Skeletal muscle satellite cell (primary cell): Measurements from ENCODE around the genes PRXL2C and ANP32B.

DNA sequence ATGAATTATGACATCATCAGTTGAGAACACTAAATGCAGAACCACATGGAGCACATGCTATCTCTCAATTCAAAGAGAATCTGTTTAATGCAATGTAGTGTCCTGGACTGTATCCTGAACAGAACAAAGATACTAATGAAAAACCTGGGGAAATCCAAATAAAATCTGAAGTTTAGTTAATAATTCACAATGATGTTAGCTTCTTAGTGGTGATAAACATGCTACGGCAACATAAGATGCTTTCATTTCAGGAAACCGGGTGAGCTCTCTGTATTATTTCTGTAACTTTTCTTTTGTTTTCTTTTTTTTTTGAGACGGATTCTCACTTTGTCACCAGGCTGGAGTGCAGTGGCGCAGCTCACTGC lies 20.2 kb downstream of the CDC14B start:
- CAGE, long polyA plus RNA: no peak

DNA sequence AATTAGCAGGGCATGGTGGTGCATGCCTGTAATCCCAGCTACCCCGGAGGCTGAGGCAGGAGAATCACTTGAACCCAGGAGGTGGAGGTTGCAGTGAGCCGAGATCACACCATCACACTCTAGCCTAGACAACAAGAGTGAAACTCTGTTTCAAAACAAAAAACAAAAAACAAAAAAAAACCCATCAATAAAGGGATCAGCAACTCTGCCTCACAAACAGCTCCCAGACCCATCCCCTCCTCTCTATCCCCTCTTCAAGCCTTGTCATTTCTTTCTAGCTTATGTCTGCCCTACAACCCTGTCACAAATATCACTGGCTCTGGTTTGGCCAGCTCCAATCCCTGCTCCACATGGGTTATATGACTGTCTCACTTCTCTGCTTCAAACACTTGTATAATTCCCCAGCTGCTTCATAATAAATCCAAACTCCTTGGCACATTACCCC lies 5.7 kb downstream of the PRXL2C start:
- CAGE, long polyA plus RNA: no peak

DNA sequence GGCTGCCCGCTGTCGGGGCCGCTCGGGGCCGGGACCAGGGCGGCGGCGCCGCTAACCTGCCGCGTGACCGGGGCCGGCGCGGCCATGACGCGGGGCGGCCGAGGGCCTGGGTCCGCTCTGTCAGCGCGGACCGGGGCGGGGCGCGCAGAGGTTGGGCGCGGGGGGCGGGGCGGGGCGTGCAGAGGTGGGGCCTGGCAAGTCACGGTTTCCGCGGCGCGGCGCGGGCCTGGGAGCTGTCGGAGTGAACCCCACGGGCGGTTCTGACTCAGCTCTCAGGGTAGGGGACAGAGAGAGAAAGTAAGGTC lies at the start of gene PRXL2C:
TSS of gene PRXL2C (minus strand) at position 122 of the 305 bp plus-strand sequence.
- CAGE, long polyA plus RNA: start-site peak on the minus strand centred at position 33 of the sequence, 236 bp wide, 8 and 19 reads in 2 replicates

- CAGE, long polyA plus RNA: no peak
Measured at GRCh38 chr9:96758994-96759992, 18.6 kb downstream of the ZNF510 start.

- CAGE, long polyA plus RNA: no peak
Measured at GRCh38 chr9:96875728-96876183, 21.4 kb upstream of the ZNF782 start.

DNA sequence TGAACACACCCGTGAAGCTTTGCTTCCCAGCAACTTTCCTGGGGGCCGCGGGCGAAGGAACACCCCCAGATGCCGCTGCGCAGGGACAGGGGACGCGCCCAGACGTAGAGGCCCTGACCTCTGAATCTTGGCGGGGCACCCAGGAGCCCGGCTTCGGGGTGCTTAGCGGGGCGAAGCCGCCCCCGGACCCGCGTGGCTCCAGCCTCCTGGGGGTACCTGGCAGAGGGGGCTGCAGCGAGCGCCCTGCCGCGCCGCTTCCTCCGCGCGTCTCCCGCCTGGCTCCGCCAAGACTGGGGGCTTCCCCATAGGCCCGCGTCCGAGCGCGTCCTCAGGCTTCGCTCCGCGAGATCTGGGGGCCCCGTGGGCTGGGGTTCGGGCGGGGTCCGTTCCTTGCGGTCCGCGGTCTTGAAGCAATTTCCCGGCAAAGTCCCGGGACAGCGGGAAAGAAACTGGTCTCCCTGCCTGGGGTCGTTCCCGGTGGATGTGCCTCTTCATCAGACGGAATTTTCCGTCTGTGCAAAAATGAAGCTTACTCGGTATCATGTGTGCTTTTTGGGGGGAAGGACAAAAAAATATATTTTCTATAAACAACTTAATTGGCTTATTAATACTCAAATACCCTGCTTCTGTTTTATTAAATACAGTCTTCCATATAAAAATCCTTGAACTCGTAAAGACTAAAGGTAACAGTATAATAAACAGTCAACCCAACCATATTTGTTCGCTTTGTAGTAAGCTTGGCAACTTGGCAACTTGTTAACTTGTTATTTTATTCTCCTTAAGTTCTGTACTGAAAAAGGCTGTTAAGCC lies 23.2 kb upstream of the ZNF782 start:
- CAGE, long polyA plus RNA: no peak

GRCh38 chr9:97232310-97232930 lies 75.0 kb upstream of the CCDC180 start:
- CAGE, long polyA plus RNA: no peak

DNA sequence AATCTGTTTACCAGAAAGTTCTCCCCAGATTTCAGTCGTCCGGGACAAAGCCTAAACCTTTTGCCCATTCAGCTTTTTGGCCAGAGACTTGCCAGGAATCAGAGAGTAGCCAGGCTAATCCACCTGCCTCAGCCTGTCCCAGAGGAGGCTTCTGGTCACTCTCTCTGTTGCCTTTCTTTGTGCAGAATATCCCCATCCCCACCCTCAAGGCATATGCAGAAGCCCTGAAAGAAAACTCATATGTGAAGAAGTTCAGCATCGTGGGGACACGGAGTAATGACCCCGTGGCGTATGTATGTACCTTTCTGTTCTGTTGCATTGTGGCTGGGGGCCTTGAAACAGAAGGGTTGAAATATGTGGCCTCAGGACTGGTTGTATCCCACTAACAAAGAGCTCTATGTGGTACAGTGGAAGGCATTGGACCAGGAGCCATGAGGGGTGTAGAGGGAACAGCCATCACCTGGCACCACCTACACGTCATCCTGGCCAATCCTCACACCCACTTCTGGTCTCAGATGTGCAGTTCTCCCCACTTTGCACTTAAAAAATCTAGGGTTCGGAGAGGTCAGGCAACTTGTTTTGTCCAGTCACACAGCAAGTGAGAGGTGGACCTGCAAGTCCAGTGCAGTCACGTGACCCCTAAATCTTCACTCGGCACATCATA lies 64.3 kb downstream of the TMOD1 start:
- CAGE, long polyA plus RNA: no peak

- CAGE, long polyA plus RNA: no peak
Measured at GRCh38 chr9:97675980-97676551, 21.1 kb downstream of the XPA start.

GRCh38 chr9:97982832-97983602 lies at the start of gene ANP32B:
TSS of gene ANP32B (plus strand) at chr9:97983341.
- CAGE, long polyA plus RNA: no peak

- CAGE, long polyA plus RNA: no peak
Measured at GRCh38 chr9:98053966-98055148, 2.2 kb upstream of the NANS start.

DNA sequence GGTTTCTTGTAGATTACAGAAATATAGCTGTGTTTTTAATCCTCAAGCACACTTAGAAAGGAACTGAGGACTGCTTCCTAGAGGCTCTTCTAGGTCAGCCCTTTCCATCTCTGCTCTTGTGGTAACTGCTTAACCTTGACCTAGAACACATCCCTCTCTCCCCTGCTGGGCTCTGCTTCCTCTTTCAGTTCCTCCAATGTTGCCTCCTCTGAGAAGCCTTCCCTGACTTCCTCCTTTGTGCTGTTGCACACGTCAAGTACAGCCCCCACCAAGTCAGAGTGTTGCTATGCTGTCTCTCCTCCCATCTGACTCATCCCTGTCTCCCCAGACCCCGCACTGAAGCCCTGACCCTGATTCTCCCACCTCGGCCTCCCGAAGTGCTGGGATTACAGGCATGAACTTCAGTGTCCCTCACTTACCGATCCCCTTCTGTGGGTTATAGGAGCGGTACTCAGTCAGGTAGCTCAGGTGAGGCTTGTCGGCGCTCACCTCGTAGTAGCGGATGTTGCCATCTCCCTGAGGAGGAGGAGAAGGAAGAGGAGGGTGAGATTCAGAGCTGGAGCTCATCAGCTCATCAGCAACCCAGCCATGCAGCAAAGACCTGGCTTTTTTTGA lies 10.5 kb upstream of the TRIM14 start:
- CAGE, long polyA plus RNA: no peak

- CAGE, long polyA plus RNA: no peak
Measured at GRCh38 chr9:98218726-98219657, 26.6 kb upstream of the CORO2A start.

GRCh38 chr9:98709640-98709906 lies 838 bp upstream of the GABBR2 start:
- CAGE, long polyA plus RNA: no peak

GRCh38 chr9:98792153-98792654 lies 4.2 kb downstream of the ANKS6 start:
- CAGE, long polyA plus RNA: no peak

DNA sequence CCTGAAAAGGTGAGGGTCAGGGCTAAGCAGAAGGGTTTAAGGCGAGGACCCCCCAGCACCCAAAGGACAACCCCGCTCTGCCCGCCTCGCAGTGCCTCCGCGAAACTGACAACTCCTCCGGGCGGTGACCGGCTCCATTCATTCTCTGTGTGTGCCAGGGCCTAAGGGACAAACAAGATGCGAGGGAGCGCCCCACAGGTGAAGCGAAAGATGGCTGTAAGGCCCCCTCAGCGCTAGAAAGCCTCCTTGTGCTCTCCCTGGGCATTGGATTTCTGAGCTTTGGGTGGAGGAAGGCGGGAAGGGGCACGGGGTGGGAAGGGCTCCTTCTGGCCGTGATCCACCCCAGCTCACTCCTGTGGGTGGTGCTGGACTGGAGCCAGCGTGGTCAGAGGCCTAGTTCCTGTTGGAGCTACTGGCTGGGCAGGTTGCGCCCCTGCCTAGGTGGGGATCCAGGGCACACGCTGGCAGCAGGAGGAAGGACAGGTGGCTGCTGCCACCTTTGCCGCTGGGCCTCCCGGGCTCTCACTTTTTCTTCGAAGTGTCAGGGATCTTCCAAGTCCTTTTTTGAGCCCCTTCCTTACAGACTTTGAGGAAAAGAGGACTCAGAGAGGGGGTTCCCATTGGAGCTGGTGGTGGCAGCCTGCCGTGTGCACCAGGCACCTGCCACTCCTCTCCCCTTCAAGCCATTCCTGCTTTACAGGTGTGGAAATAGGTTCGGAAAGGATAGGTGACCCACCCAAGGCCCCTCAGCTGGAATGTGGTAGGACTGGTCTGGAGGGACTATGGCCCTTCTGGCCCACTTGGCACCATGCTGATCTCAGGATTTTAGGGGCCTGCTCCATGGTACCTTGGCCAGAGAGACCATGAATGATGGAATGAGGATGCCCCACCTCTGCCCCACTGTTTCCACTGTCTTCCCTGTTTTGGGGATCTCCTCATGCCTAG lies 1.1 kb downstream of the GALNT12 start:
- CAGE, long polyA plus RNA: no peak

DNA sequence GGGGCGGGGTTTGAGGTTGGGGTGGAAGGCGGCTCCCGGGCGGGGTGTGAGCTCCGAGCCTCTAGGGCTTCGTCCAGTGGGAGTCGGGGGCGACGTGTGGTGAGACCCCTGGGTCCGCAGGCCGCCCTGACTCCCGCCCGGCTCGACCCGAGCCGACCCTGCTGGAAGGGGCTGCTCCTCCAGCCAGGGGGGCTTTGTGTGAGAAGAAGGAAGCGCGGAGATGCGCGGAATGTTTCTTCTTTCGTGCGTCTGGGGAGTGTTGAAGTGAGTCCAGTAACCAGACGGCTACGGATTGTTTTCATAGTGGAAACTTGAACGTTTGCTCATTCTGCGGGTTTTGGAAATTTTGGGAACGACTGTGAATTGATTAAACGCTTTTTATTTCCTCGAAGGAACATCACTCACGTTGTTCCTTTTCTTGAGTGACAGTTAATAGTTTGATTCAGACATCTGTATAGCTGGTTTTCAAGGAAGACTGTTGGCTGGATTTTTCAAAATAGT lies 905 bp downstream of the TGFBR1 start:
- CAGE, long polyA plus RNA: no peak

- CAGE, long polyA plus RNA: no peak
Measured at GRCh38 chr9:99109548-99109972, 4.6 kb downstream of the TGFBR1 start.

DNA sequence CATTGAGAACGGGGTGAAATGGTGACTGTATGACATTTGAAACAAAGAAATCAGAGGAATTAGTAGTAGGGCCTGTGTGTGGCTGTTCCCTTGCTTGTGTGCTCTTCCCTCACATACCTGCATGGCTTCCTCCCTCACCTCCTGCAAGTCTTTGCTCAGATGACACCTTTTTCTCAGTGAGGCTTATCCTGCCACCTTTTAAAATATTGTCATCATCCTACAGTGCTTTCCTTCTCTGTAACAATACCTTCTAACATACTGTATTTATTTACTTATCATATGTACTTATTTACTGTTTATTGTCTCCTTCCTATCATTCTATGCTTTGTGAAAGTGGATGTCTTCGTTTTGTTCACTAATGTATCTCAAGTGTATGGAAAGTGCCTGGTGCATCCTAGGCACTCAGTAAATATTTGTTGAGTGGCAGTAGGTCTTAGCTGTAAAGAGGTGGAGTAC lies 7.3 kb downstream of the TGFBR1 start:
- CAGE, long polyA plus RNA: no peak

- CAGE, long polyA plus RNA: no peak
Measured at GRCh38 chr9:99120946-99121513, 16.1 kb downstream of the TGFBR1 start.